Ishikawa (cell line): ENCODE measurements around a stretch of chr11.

- RRBS = no CpG with 5 or more reads among the region's 1 CpG
Measured at GRCh38 chr11:33040635-33040943, 1.2 kb downstream of the TCP11L1 start.

- RRBS = no CpG with 5 or more reads among the region's 2 CpGs
Measured at GRCh38 chr11:33056800-33057441, 17.5 kb downstream of the TCP11L1 start.

DNA sequence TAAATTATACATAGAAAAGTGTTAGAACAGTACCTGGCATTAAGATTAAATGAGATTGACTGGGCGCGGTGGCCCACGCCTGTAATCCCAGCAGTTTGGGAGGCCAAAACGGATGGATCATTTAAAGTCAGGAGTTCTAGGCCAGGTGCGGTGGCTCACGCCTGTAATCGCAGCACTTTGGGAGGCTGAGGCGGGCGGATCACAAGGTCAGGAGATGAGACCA is 764 bp upstream of the CSTF3 start:
- RRBS = no CpG with 5 or more reads among the region's 9 CpGs

GRCh38 chr11:33256601-33256963 is 599 bp upstream of the HIPK3 start:
- RRBS = no CpG with 5 or more reads among the region's 10 CpGs

GRCh38 chr11:33258863-33259284 is 1.7 kb downstream of the HIPK3 start:
- RRBS = no CpG with 5 or more reads among the region's 7 CpGs

- RRBS = no CpG with 5 or more reads among the region's 10 CpGs
Measured at GRCh38 chr11:33689977-33691041, 10.3 kb downstream of the C11orf91 start.

GRCh38 chr11:33691906-33692626 is 8.6 kb downstream of the C11orf91 start:
- RRBS = no CpG with 5 or more reads among the region's 13 CpGs

- RRBS = no CpG with 5 or more reads among the region's 1 CpG
Measured at GRCh38 chr11:33713349-33713640, 12.7 kb upstream of the C11orf91 start.

- RRBS = no CpG with 5 or more reads among the region's 9 CpGs
Measured at GRCh38 chr11:33741712-33742444, 5.7 kb upstream of the CD59 start.

- RRBS = no CpG with 5 or more reads among the region's 9 CpGs
Measured at GRCh38 chr11:33881697-33882466, 10.0 kb downstream of the LMO2 start.

GRCh38 chr11:34099461-34100622 is 5.6 kb upstream of the NAT10 start:
- RRBS = no CpG with 5 or more reads among the region's 9 CpGs

- RRBS = no CpG with 5 or more reads among the region's 7 CpGs
Measured at GRCh38 chr11:34101736-34102894, 3.3 kb upstream of the NAT10 start.

DNA sequence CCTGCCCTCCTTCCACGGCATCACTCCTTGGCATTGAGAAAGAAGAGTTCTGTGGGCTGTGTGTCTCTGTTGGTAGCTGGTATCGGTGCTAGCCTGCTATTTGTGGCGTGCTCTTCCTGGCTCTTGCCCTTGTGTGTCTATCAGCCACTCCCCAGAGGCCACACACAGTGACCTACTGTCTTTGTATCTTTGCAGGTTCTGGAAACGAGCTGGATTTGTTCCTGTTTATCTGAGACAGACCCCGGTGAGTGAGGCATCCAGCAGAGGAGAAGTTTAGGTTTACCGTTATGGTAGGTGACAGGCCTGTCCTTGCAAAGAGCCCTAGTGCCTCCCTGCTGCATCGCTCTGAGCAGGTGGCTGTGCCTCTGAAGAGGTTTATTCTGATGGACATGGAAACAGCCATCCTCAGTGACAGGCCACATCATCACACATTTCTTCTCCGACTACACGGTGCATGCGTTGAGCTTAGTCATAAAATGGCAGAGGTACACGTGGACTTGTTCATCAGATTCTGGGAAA is 31.4 kb downstream of the NAT10 start:
- RRBS = no CpG with 5 or more reads among the region's 11 CpGs

GRCh38 chr11:34141539-34142099 is 36.2 kb downstream of the NAT10 start:
- RRBS = no CpG with 5 or more reads among the region's 7 CpGs

DNA sequence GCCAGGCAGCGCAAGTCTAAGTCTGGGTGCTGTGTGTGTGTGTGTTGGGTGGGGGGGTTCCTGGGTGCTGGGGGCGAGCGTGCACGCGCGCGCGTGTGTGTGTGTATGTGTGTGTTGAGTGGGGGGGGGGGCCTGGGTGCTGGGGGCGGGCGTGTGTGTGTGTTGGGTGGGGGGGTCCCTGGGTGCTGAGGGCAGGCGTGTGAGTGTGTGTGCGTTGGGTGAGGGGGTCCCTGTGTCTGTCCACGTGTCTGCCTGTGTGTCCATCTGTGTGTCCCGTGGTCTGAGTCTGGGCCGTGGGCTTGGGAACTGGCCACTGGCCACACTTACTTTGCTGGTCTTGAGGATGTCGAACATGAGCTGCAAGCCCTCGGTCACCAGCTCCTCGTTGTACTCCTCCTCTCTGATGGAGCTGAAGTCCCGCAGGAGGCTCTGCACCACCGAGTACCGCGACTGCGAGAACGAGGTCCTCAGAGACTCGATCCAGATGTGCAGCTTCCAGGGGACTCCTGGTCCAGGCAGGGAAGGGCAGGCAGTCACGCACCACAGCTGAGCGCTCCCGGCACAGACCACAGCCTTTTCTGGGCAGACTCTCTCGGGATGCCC is 55.2 kb downstream of the NAT10 start:
- RRBS = no CpG with 5 or more reads among the region's 29 CpGs

- RRBS = no CpG with 5 or more reads among the region's 6 CpGs
Measured at GRCh38 chr11:34180843-34181236, 75.4 kb downstream of the NAT10 start.

GRCh38 chr11:34250659-34251515 is 106.9 kb downstream of the ABTB2 start:
- RRBS = no CpG with 5 or more reads among the region's 7 CpGs

GRCh38 chr11:34300609-34301545 is 56.9 kb downstream of the ABTB2 start:
- RRBS = no CpG with 5 or more reads among the region's 8 CpGs

DNA sequence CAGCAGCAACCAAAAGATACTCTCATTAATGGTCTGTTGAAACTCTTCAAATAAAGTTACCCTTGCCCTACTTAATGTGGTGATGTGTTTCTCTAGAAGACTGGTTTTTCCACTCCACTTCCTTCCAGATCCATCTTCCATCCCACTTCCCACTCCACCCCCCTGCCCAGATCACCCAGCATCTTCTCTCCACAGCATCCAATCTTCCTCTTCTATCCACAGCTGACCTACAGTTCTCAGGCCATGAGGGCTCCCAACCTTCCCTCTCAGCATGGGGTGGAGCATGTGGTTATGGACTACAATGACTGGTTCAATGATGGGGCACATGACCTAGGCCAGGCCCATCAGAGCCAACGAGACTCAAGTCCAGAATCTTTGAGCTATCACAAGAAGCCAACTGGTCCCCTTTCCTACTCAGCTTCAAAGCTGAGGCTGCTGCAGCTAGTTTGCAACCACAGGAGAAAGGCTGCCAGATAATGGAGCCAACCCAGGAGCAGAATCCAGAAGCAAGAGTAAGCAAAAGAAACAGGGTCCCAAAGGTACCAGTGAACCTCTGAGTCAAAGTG is 28.5 kb downstream of the ABTB2 start:
- RRBS = no CpG with 5 or more reads among the region's 1 CpG